ENCODE measurements around the genes C20orf173 and CPNE1.

DNA sequence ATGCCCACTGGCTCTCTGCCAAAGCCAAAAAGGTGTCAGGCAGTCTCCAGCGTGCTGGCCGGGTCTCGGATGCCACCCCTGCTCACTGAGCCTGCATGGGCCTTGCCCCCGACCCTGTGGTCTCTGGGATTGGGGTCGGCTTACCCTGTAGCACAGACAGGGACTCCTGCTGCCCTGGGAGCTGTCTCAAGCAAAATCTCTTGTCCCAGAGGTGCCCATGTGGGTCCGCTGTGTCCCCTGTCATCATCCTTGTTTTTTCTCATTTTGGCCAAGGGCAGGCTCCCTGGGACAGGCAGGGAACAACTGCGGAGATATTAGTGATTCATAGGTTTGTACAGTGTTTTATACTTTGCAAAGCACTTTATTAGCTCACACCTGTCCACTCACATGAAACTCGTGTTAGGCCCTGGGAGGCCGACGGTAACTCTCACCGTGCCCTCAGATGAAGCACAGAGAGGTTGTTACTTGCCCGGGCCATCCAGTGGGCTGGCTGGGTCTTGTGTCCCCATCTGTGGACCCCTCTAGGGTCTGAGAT lies 1.8 kb downstream of the MMP24OS start:
- RRBS: no CpG with 5 or more reads among the region's 12 CpGs

DNA sequence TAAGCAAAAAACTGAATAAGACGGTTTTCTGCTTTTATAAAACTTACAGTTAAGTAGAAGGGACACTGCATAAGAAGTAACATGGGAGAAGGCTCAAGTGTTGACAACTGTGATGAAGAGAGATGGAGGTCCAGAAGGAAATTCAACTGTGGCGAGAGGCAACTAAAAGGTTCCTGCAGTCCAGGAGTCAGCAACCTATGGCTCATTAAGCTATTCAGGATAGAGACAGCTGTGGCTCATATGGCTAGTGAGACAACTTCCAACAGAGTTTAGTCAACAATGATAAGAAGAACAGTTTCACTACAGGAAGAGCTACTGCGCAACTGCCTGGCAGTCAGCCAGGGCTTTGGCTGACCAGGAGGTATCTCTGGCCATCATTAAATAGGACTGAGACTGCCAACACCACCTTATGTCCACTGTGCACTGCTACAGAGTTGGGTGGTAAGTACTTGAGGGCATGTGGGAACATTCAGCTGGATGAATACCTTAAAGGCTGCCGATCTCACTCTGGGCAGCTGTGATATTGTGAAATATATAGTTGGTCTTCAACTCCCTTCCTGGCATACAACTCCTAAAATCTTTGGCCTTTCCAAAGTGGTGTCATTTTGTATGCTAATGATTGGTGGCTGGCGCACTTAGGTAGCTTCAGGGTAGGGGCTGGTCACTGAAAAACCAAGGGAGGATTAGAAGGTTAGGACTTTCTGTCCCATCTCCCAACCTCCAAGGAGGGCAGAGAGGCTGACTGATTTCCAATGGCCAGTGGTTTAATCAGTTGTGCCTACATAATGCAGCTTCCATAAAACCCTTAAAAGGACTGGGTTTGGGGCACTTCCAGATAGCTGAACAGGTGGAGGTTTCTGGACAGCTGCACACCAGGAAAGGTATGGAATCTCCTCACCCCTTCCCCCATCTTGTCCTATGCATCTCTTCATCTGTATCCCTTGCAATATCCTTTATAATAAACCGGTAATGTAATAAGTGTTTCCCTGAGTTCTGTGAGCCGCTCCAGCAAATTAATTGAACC lies 52.3 kb upstream of the FAM83C start:
- RRBS: no CpG with 5 or more reads among the region's 7 CpGs

DNA sequence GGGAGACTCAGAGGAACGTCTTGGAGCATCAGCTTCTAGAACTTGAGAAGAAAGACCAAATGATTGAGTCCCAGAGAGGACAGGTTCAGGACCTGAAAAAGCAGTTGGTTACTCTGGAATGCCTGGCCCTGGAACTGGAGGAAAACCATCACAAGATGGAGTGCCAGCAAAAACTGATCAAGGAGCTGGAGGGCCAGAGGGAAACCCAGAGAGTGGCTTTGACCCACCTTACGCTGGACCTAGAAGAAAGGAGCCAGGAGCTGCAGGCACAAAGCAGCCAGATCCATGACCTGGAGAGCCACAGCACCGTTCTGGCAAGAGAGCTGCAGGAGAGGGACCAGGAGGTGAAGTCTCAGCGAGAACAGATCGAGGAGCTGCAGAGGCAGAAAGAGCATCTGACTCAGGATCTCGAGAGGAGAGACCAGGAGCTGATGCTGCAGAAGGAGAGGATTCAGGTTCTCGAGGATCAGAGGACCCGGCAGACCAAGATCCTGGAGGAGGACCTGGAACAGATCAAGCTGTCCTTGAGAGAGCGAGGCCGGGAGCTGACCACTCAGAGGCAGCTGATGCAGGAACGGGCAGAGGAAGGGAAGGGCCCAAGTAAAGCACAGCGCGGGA lies 26.4 kb downstream of the C20orf173 start:
- RRBS: 99% methylated on average over 3 of the region's 13 CpGs

DNA sequence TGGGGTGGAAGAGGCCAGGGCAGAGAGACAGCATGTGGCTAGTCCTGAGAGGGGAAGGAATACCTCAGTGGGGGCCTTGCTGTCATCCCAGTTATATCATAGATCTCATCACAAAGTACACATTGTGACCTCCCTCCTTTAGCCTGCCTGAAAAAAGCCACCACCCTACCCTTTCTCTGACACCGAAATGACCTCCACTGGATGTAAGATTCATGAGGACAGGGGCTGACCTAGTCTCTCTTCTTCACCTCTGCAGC lies at the start of gene C20orf173:
Gene C20orf173 (minus strand): TSS at position 69 of the 257 bp plus-strand sequence.
- RRBS: no CpG with 5 or more reads among the region's 1 CpG

- RRBS: 96% methylated on average over 9 of the region's 20 CpGs
Measured at GRCh38 chr20:35559251-35559808, 17.5 kb downstream of the ERGIC3 start.

DNA sequence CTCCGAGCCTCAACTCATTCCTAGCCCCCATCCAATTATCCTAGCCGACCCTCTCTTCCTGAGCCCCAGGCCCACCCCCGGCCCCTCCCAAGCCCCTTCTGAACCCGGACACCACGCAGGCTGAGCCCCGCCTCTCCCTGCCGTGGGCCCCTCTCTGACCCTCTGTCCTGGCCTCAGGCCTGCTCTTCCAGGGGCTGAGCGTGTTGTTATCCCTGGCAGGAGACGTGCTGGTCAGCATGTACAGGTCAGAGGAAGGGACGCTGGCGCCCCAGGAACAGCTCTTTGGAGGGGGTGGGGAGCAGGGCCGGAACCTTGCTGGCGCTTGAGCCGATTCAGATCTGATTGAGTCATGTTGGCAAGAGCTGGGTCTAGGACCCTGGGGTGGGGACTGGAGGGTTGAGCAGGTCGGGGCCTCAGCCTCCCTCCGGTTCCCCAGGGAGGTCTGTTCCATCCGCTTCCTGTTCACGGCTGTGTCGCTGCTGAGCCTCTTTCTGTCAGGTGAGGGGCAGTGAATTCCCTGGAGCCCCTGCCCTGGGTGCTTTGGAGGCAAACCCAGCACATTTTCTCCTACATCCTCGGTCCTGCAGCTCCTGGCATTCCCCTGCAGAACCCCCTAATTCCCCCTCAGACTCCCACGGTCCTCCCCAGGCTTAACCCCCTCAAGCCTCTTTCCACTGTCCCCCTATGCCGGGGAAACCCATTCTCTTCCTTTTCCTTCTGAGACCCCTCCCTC lies 1.9 kb downstream of the SPAG4 start:
- RRBS: 6% methylated on average over 2 of the region's 22 CpGs

- RRBS: 95% methylated on average over 4 of the region's 10 CpGs
Measured at GRCh38 chr20:35652494-35653222, 12.0 kb downstream of the CPNE1 start.

GRCh38 chr20:35664382-35665201 lies at the start of gene CPNE1:
Gene CPNE1, minus strand, starts transcription at chr20:35664900.
- RRBS: 2% methylated on average over 15 of the region's 66 CpGs

GRCh38 chr20:35709147-35709890 lies 10.1 kb downstream of the ROMO1 start:
- RRBS: no CpG with 5 or more reads among the region's 1 CpG

DNA sequence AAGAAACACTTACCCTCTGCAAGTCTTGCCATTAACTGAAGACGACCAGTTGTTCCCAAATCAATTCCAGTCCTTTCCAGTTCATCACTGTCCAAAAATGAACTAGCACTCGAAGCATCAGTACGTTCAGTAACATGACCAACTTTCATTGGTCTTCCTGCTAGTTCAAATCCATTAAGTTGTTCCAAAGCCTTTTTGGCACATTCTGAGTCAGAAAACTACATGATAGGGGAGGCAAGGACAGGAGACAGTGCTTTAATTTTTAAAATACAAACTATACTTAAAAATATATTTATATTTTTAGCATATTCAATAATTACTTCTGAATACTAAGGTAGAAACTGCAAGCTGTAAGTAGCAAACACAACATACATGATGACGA lies 15.0 kb downstream of the ROMO1 start:
- RRBS: no CpG with 5 or more reads among the region's 4 CpGs

DNA sequence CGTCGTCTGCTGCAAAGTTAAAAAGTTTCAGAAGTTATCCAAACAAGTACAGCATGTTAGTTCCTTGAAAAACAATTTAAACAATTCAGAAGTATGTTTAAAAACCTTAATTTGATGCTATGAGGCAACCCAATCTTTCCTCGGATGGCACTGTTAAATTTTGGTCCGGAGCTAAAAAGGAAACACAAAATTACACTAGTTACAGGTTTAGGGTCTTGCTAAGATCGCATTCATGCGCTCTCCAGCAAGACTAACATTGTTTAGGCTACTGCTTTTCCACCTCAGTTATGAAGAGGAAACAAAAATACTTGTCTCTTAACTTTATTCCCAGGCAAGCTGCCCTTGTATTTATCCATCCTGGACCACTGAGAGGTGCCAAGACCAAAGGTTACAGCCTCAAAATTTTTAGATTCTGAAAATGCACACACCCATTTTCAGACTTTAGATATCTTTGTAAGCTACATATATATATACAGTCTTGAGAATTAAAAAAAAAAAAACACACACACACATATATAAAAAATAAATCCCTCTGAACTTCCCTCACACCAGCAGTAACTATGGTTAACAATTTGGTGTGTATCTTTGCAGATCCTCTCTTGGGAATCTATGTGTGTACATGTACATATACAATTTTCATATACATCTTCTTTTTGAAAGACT lies 12.6 kb downstream of the RBM39 start:
- RRBS: no CpG with 5 or more reads among the region's 6 CpGs

- RRBS: no CpG with 5 or more reads among the region's 5 CpGs
Measured at GRCh38 chr20:35739331-35739700, 2.7 kb downstream of the RBM39 start.

DNA sequence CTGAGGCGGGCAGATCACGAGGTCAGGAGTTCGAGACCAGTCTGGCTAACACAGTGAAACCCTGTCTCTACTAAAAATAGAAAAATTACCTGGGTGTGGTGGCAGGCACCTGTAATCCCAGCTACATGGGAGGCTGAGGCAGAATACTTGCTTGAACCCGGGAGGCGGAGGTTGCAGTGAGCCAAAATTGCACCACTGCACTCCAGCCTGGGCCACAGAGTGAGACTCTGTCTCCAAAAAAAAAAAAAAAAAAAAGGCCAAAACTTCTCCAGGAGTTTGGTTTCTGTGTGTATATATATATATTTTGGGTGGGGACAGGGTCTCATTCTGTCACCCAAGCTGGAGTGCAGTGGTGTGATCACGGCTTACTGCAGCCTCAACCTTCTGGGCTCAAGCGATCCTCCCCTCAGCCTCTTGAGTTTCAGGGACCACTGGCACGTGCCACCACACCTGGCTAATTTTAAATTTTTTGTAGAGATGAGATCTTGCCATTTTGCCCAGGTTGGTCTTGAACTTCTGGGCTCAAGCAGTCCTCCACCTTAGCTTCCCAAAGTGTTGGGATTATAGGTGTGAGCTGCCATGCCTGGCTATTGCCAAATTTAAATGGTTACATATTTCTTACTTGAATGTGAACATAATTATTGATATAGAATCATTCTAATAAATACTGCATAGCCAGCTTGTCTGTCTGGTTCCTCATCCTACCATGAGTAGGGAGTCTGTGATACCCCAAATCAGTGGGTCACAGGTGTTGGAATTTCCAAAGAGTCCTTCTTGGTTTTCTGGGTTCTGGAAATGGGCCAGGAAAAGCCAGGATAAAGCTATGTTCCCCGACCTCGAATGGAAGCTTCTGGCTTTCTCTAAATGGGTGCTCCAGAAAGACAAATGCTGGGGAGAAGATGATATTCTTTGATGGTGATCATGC lies 4.0 kb downstream of the PHF20 start:
- RRBS: no CpG with 5 or more reads among the region's 10 CpGs

DNA sequence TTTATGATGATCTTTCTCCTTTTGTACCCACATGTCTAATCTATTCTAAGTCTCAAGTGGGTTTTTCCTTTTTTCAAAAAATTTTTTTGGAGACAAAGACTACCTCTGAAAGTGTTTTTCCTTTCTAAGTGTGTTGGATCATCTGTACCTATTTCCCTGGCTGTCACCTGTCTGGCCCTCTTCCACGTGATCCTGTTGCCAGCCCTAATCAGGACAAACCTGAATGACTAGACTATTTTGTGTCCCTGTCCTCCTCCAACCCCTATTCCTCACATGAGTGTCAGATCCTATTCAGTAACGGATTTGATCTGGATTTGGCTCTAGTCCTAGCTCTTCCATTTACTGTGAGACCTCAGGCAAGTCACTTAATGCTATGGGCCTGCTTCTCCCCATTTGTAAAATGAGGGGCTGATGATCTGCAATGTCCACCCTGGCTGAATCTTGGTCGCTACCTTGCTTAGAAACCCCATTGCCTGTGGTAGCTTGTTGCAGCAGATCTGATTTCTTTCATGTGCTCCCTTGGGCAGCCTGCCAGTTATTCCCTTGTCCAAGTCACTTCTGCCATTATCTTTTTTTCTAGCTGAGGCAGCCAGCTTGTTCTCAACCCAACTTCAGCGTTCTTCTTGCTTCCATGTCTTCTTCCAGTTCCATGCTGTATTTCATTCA lies 4.8 kb downstream of the PHF20 start:
- RRBS: no CpG with 5 or more reads among the region's 4 CpGs

DNA sequence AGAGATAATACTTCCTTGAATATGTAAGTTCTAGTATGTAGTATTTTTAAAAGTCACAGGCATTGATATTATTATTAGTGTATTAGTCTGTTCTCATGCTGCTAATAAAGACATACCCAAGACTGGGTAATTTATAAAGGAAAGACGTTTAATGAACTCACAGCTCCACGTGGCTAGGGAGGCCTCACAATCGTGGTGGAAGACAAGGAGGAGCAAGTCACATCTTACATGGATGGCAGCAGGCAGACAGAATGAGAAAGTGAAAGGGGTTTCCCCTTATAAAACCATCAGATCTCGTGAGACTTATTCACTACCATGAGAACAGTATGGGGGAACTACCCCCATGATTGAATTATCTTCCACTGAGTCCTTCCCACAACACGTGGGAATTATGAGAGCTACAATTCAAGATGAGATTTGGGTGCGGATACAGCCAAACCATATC lies 5.0 kb upstream of the SCAND1 start:
- RRBS: no CpG with 5 or more reads among the region's 6 CpGs

DNA sequence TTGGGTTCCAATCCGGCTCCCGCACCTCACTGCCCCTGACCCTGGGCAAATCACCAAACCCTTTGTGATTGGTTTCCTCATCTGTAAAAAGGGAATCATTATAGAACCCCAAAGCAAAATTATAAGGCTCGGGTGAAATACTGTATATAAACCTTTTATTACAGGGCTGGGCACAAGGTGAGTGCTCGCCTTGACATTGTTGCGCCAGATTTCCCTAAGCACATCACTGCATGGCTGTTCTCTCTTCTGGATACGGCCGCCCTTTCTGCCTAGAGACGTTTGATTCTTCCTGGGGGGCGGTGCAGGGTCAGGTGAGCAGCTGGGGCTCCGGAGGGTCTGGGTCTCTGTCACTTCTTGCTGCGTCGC lies 90.5 kb upstream of the EPB41L1 start:
- RRBS: no CpG with 5 or more reads among the region's 12 CpGs

- RRBS: no CpG with 5 or more reads among the region's 6 CpGs
Measured at GRCh38 chr20:36097271-36098262, 57.0 kb upstream of the EPB41L1 start.

DNA sequence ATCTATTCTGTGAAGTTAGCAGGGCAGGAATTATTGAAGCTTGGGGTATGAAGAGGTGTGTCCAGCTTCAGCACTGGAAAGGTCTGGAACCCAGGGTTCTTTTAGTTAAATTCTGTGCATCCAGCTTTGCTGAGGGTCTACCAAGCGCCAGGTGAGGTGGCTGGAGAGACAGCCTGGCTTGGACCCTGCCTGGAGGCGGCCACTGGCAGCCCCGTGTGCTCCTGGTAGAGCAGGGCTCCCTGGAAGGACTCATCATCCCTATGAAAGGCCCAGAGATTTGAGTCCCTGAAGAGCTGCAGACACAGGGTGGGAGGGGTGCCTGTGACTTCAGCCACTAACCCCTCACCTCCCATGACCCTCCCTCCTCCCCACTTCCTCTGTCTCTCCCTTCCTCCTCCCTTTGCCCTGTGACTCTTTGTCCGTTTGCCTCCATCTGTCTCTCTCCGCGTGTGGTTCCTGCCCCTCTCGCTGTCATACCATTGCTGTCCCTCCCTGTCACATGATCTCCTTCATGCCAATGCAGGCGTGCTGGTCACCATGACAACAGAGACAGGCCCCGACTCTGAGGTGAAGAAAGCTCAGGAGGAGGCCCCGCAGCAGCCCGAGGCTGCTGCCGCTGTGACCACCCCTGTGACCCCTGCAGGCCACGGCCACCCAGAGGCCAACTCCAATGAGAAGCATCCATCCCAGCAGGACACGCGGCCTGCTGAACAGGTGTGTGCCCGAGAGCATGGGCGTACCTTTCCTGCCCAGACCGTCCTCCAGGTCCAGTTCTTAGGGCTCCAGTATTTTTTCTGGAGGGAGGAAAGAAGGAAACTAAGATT lies 18.9 kb downstream of the EPB41L1 start:
- RRBS: no CpG with 5 or more reads among the region's 18 CpGs

DNA sequence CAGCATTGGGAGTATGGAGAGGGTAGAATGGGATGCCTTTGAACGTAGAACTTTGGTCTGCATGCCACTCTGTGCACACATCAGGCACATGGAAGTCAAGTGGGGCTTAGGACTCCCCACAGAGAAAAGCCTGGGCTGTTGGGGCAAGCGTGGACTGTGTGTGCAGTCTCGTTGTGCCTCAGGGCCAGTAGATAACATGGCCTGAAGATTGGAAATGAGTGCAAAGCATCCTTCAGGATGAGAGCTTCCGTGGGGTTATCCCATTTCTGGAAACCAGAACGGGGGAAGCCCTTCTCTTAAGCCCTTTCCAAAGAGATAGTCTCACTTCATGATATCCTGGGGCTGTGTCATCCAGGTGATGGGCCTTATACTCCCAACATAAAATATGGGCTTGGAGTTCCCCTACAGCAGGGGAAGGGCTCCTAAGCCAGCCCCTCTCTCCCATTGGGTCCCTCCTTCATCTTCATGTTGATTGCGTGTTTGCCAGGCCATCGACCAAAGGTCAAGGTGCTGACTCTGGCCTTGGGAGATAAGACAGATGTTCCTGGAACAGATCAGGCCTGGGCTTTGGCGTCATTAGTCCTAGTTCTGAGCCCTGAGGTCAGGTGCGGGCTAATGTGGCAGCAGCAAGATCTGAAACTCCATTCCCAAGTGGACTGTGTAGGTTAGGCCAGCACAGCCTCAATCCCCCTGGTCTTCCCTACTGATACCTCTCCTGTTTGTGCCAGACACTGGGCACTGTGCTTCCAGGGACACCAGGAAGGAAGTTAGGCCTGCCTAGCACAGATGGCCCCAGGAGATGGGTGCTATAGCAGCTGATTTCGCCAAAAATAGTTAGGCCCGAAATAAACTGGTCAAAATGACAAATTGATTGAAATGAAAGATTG lies 28.5 kb downstream of the EPB41L1 start:
- RRBS: no CpG with 5 or more reads among the region's 11 CpGs

GRCh38 chr20:36463331-36464225 lies 77.7 kb upstream of the MYL9 start:
- RRBS: no CpG with 5 or more reads among the region's 10 CpGs

Measured in GM19239 (cell line).